T-cell (primary cell): ENCODE data around the genes GRHL3 and SYF2.

DNA sequence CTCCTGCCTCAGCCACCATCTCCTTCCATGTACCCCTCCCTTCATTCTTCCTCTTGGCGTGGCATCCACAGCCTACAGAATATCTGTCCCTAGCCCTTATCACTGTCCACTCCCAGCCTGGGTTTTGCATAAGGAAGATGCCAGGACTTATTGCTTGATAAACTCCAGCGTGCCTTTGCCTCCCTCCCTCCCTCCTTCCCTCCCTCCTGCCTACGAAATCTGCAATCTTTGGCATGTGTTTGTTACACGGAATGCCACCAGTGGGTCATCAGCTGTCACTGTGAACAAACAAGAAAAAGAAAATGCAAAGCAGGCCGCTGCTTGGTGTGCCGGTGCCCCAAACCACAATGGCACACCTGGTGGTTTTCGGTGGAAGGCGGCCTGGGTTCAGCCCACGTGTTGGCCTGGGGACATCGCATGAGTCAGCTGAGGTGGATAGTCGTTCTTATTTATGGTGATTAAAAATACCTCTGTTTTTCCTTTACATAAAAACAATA is 16.2 kb upstream of the IFNLR1 start:
- PRO-cap, 7 experiments: no peak in any of the 7 experiments

DNA sequence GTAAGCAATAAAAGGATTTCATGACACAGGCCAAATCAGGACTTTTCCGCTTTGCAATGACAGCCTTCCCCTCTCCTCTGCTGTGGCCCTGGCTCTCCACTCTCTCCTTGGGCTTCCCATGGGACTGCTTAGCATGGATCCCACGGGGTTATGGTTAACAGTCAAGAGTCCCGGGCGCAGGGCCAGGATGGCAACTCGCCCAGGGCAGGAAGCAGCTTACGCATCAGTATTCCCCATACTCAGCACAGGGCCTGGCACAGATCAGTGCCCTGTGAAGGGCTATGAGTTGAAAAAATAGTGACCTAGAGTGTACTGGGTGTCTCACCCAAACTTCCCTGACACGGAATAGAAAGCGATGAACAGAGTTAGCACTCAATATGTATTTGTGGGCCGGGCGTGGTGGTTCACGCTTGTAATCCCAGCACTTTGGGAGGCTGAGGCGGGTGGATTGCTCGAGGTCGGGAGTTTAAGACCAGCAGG is 29.2 kb upstream of the GRHL3 start:
- PRO-cap, 7 experiments: no peak in any of the 7 experiments

- PRO-cap, 7 experiments: no peak in any of the 7 experiments
These were observed at the start of gene GRHL3 for GRCh38 chr1:24319016-24320211. TSS of gene GRHL3 (plus strand) at chr1:24319357.

DNA sequence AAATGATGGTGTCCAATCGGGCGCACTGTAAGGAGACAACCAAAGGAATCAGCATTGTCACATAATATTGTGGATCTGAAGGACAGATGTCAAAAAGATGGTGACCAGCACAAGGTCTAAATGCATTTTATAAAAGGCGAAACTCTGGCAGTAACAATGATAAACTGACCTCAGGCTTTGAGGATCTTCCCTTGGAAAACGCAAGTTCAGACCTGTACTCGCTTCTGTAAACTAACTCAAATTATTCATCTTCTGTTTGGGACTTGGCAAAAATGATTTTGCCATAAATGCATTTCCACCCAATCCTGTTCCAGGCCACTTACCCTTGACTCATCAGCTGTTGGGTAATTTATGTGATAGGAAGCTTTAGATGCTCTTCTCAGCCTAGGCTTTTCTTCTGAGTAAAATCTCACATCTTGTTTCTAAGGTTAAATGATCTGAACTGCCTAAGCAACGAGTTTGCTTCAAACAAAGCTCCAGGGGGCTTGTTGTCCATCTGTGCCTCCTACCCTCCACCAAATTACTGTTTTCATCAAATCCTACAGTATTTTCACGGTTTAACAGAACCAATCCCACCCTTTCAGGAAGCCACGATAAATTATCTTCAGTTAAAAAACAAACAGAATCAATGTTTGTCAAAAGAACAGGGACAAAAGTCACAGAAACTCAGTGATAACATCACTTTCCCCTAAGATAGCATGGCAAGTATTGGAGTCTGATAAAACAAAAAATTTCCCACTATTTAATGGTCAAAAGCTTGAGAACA is 33.6 kb downstream of the STPG1 start:
- PRO-cap, 7 experiments: no peak in any of the 7 experiments

DNA sequence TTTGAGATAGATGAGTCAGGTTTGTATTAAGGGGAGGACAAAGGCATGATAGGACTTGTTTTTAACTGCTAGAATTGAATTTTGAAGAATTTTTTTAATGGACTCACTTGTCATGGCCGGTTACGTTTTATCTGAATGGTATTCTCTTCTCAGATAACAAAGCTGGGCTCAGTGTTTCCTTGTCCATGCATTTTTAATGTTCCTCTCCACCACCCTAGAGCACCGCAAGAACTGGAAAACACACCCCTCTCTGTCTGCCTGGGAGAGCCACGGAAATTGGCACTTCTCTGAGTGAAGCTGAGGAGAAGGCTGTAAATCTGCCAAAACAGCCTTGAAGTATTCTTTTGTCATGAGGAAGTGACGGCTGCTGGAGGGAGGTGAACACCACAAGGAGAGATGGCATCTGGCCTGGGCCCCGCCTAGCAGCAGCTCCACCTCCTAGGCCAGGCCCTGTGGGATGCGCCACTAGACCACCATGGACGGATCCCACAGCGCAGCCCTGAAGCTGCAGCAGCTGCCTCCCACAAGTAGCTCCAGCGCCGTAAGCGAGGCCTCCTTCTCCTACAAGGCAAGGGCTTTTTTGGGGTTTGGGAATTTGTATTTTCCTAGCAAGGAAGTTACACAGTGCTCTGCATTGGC is 3.6 kb downstream of the NIPAL3 start:
- PRO-cap, 7 experiments: no peak in any of the 7 experiments

DNA sequence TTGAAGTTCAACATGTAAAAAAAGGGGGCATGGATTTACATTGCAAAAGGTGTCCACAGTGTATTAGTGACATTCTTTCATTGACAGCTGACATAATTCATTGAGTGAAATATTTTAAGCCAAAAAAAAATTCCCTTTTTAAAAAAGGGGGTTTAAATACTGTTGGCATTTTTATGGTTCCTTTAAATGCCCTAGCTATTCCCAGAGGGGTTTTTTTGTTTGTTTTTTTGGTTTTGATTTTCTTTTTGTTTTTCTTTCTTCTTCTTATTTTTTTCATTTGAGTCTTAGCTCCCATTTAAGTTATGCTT is 29.3 kb downstream of the SRRM1 start:
- PRO-cap, 7 experiments: no peak in any of the 7 experiments

DNA sequence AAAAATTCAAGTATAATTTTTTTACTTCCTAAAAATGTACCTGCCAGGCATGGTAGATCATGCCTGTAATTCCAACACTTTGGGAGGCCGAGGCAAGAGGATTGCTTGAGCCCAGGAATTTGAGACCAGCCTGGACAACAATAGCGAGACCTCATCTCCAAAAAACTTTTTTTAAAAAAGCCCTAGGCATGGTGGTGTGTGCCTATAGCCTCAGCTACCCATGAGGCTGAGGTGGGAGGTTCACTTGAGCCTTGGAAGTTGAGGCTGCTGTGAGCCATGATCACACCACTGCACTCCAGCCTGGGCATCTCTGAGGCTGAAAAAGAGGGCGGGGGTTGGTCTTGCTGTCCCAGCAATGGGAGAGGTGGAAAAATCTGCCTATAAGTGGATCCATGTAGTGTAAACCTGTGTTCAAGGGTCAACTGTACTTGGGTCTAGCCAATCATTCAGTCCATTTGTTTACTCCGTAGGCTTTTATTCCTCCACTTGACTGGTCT is 31.7 kb downstream of the SRRM1 start:
- PRO-cap, 7 experiments: no peak in any of the 7 experiments

GRCh38 chr1:24683919-24684178 is 40.7 kb downstream of the SRRM1 start:
- PRO-cap, 7 experiments: no peak in any of the 7 experiments

- PRO-cap, 7 experiments: peak in 1 of 7 experiments; most common plus-strand start chr1:24722324 (in 1)
These were observed 23.1 kb upstream of the CLIC4 start for GRCh38 chr1:24722022-24722620.

DNA sequence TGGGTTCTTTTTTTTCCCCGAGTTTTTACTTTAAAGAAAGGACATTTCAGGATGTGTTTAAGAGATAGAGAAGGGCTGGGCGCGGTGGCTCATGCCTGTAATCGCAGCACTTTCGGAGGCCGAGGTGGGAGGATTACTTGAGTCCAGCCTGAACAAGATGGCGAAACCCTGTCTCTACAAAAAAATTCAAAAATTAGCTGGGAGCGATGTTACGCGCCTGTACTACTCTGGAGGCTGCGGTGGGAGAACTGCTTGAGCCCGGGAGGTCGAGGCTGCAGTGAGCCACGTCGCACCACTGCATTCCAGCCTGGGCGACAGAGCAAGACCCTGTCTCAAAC is 1.4 kb downstream of the CLIC4 start:
- PRO-cap, 7 experiments: no peak in any of the 7 experiments

DNA sequence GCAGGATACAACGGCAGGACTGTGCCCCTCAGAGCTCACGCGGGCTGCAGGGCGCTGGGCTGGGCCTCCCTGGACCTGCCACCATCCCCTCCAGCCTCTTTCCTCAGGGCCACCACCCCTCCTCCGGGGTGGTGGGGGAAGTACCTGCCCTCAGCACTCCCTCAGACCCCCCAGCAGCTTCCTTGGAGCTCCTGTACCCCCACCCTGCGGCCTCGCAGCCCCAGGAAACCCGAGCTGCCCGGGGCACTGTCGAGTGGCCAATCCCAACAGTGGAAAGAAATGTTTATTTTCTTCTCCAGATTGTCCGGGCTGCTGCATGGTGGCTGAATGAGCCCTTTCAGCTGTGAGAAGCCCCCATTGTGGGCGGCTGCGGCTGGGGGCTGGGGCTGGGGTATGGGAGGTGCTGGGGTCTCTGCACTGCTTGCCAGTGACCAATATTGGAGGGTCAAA is 25.4 kb downstream of the RUNX3 start:
- PRO-cap, 7 experiments: no peak in any of the 7 experiments

DNA sequence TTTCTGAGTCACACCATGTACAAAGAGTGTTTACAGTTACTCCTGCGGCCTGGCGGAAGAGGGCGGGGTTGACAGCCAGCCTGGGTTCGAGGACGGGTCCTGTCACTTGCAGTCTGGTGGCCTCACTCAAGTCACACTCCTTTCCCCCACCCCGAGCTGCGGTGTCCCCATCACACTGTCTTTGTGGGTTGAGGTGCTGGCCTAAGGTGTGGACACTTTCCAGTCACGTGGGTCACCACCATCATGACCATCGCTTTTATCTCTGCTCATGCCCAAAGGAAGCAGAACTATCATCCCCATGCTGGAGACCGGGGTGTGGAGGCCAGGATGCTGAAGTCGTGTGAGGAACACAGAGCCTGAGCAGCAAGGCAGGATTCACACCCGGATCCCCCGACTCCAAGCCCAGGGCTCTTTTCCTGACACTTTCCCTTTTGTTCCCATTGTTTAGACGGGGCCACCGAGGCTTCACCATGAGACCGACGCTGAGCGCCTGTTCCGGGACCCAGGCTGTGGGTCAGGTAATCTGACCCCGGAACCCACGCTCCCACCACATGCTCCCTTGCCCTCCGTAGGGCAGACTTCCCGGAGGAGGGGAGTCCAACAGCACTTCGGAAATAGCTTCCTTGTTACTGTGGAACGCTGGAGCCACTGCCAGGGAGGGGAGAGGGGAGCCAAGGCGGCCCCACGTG is 18.6 kb downstream of the RUNX3 start:
- PRO-cap, 7 experiments: peak in 7 of 7 experiments; most common plus-strand start position 109 of the sequence (in 5); most common minus-strand start position 234 of the sequence (in 1)

- PRO-cap, 7 experiments: peak in 3 of 7 experiments; most common plus-strand start chr1:24923759 (in 2); most common minus-strand start chr1:24923413 (in 2)
These were observed 6.7 kb downstream of the RUNX3 start for GRCh38 chr1:24923141-24923949.

GRCh38 chr1:25099167-25100009 is 132.9 kb downstream of the SYF2 start:
- PRO-cap, 7 experiments: peak in 1 of 7 experiments; most common plus-strand start chr1:25099920 (in 1); most common minus-strand start chr1:25099754 (in 1)

- PRO-cap, 7 experiments: peak in 7 of 7 experiments; most common plus-strand start chr1:25232618 (in 5); most common minus-strand start chr1:25232502 (in 5)
These were observed at the start of gene SYF2 for GRCh38 chr1:25231699-25232772. TSS of gene SYF2 (minus strand) at chr1:25232502.

DNA sequence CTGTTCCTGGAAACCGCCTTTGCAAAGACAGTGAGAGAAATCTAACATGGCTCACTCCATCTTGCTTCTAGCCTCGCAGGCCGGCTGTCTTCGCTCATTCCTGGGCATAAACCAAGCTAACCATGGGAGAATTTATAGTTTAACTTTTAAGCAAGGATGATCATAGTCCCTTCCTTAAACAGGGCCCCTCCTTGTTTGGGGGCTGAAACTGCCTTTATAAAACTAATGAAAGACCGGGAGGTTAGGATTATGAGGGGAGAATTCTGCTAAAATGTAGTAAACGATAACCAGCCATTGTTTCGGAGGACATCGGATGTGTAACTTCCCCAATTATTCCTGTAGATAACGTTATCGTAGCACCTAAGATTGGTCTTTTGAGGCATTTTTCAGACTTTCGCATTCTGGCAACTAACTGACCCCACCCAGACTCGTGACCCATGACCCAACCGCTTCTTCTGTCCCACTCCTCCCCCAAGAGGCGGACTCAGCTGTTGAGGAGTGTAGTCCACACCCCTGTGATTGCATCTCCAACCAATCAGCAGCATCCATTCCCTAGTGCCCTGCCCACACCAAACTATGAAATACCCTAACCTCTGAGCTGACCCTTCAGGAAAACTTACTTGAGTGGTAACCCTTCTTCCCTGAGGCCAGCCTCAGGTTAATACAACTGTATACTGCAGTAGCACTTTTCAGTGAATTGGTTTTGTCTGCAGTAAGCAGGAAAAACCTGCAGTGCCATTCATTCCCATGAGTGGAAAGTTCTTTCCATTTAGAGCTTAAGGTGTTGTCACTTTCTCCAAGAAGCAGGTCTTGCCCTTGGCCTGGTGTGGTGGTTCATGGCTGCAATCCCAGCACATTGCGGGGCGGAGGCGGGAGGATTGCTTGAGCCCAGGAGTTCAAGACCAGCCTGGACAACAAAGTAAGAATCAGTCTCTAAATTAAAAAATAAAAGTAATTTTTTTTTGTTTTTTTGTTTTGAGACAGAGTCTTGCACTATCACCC is 772 bp upstream of the SYF2 start:
- PRO-cap, 7 experiments: peak in 7 of 7 experiments; most common plus-strand start position 575 of the sequence (in 1); most common minus-strand start position 376 of the sequence (in 3)

DNA sequence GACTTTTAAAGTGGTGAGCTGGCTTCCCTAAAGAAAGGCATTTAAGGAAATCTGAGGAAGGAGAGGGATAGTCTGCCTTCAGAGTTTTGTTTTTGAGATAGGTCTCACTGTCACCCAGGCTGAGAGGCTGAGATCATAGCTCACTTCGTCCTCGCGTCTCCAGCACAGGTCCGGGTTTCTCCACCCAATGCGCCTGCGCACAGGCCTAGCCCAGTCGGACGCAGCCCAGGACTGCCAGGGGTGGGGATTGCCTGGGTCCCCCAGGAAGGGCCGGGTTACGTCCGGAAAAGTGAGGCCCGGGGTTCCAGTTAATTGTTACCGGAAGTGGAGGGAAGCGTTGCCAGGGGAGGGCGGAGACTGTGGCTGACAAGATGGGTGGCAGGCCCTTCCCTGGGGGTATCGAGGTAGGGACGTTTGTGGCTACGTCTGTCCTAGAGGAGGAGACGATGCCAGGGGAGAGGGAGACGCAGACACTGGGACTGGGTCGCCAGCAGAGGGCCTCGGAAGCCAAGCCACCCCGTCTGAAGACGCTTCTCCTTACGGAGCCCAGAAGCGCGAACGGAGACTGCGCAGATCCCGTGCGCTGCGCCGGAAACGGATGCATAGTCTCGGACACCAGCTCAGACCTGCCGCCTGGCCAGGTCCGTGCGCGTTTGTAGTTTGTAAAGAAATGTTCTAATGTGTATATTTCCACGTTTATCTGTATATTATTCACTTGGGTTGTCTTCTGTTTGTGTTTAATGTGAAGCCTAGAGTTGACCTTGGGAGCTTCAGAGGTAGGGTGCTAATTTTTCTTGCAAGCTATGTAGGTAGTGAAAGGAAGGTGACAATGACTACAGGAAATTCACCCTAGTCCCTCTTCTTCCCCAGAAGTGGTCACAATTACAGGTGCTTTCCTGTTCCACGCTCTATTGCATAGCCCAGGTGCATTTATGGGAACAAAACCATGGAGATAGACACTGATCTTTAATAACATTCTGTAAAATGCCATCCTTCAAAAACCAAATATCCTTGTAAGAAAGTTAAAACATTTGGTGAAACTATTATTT is 7.4 kb downstream of the RSRP1 start:
- PRO-cap, 7 experiments: peak in 7 of 7 experiments; most common plus-strand start position 213 of the sequence (in 6); most common minus-strand start position 145 of the sequence (in 4)

- PRO-cap, 7 experiments: no peak in any of the 7 experiments
These were observed 2.0 kb downstream of the RSRP1 start for GRCh38 chr1:25245241-25245591.

DNA sequence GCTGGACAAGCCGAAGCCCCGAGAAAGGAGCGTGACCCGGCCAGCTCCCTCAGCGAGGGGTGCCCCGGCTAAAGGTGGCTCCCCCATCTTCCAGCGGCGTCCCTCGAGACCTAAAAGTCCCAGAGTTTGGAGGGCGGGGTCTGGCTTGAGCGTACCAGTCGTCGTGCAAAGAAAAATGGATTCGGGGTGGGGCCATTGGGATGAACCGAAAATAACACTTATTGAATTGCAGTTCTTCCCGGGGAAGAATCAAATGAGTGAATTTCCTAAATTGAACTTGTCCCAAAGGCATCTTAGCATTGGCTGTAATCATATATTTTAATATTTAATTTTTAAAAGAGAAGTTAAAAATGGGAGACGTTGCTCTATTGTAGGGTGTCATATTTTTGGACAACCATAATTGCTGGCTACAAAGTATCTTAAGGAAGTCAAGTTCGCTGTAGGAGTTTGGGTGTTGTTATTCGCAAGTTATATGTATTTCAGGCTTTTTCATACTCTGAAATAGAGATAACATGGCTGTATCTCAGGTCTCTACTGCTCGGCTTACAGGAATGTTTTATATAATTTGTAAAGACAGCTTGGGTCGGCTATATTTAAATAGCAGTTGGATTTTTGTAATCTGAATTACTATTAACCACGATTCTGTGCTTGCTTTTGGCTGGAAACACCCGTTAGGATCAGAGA is 752 bp downstream of the TMEM50A start:
- PRO-cap, 7 experiments: peak in 7 of 7 experiments; most common plus-strand start position 125 of the sequence (in 2); most common minus-strand start position 112 of the sequence (in 6)

GRCh38 chr1:25356213-25357027 is 18.3 kb downstream of the TMEM50A start:
- PRO-cap, 7 experiments: peak in 1 of 7 experiments; most common plus-strand start chr1:25356279 (in 1)